ENCODE measurements around the genes SOX1 and SPACA7.

- PRO-cap, result no peak
- RRBS, result no CpG with 5 or more reads among the region's 5 CpGs
Measured at GRCh38 chr13:111642388-111642627, 321.9 kb downstream of the TEX29 start.

- PRO-cap, result no peak
- RRBS, result no CpG with 5 or more reads among the region's 41 CpGs
Measured at GRCh38 chr13:112057092-112057633, 9.8 kb upstream of the SOX1 start.

DNA sequence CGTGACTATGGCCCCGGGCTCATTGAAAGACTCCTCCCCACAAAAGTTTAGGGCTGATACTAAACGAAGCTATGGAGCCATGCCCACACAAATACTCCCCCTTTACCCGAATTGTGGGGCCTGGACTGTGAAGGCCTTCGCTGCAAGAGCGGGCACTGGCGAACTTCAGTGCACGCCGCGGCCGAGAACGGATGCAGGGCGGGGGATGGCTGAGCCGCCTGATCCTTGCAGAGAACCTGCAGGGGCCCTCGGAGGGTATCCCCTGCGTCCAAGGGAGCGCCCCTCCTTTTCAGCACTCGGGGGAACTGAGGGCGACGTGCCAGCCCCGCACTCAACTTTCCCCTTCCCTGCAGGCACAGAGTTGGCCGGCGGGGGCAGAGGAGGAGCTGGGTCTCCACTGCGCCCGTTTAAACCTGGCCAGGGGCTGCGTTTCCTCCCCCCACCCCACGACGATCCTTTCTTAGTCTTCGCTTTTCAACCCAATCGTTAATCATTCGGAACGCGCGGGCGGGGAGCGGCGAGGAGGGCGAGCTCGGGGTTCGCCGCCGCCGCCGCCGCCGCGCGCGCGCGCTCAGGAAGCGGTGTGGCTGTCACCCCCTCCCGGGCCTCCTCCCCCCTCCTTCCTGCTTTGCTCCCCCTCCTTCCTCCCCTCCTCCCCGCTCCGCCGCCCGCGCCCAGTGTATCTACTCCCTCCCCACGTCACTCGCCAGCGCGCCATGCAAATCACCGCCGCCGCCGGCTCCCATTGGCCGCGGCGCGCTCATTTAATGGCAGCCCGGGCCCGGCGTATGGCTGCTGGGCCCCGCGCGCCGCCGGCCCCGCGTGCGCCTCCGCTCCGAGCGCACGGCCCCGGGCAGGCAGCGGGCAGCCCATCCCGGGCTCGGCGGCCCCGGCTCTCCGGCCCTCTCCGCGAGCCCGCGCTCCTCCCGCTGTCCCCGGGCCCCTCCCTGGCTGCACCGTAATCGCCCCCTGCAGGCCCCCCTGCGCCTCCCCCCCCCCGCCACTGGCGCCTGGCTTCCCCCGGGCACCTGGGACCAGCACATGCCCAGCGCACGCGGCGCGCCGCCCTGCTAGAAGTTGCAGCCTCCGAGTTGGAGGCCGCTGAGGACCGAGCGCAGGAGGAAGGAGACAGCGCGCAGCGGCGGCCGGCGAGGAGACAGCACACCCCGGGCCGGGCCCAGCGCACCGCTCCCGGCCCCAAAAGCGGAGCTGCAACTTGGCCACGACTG is at the start of gene SOX1:
Gene SOX1, plus strand, starts transcription at position 1,037 of the 1,229 bp plus-strand sequence.
- PRO-cap, result no peak
- RRBS, result 89% methylated on average over 23 of the region's 127 CpGs

GRCh38 chr13:112375937-112376651 is at the start of gene SPACA7:
TSS of gene SPACA7 (plus strand) at chr13:112376355.
- PRO-cap, result no peak
- RRBS, result no CpG with 5 or more reads among the region's 9 CpGs

GRCh38 chr13:112527783-112528418 is 60.1 kb downstream of the TUBGCP3 start:
- PRO-cap, result no peak
- RRBS, result no CpG with 5 or more reads among the region's 7 CpGs

- PRO-cap, result no peak
- RRBS, result no CpG with 5 or more reads among the region's 6 CpGs
Measured at GRCh38 chr13:112528705-112529453, 59.1 kb downstream of the TUBGCP3 start.

GRCh38 chr13:112713583-112713974 is 23.7 kb downstream of the ATP11A start:
- PRO-cap, result no peak
- RRBS, result no CpG with 5 or more reads among the region's 8 CpGs

GRCh38 chr13:112719997-112720662 is 30.3 kb downstream of the ATP11A start:
- PRO-cap, result no peak
- RRBS, result no CpG with 5 or more reads among the region's 19 CpGs

DNA sequence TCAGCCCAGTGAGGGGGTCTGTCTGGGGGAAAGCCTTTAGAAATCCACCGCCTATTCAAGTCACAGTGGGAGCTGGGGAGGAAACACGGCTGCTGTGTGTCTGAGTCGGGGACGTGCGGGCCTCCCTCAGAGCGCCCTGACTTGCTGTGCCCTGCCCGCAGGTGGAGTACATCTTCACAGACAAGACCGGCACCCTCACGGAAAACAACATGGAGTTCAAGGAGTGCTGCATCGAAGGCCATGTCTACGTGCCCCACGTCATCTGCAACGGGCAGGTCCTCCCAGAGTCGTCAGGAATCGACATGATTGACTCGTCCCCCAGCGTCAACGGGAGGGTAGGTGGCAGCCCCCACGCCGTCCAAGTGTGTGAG is 137.8 kb upstream of the MCF2L start:
- PRO-cap, result no peak
- RRBS, result no CpG with 5 or more reads among the region's 20 CpGs

DNA sequence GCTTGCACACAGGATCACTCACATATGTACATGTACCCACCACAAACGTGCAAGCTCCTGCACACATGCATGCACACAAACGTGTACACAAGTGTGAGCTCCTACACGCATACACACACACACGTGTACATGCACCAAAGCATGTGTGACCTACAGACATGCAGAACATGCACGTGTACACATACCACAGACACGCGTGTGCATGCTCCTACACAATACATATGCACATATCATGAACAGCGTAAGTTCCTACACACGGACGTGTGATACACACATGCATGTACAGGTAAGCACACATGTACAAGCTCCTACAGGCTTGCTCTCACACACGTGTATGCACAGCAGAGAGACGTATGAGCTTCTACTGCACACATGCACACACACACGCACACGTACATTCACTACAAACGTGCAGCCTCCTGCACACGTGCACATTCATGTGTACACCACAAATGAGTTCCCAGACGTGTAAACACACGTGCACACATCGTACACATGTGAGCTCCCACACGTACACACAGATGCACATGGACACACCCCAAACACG is 84.0 kb upstream of the MCF2L start:
- PRO-cap, result no peak
- RRBS, result no CpG with 5 or more reads among the region's 21 CpGs

DNA sequence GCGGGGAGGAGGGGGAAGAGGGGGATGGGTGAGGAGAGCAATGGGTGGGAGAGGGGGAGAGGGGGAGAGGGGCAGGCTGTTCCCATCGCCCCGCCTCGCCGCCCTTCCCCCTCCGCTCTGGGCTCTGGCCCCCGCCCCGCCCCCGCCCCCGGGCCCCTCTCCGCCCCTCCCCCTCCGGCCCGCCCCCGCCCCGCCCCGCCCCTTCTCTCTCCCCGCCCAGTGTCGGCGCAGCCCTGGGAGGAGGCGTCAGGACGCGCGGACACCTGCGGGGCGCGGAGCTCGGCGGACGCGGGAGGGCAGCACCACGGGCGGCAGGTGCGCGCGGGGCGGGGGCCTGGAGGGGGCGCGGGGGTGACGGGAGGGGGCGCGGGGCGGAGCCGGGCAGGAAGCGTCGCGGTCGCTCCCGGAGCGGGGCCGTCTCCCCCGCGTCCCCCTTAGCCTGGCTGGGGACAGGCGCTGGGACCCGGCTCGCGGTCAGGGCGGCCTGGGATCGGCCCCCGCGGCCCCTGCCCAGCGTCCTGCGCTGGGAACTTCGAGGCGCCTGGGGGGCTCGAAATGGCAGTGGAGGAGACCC is 74.8 kb upstream of the MCF2L start:
- PRO-cap, result bidirectional peak, plus-strand start at position 273 of the sequence, minus-strand start at position 103 of the sequence
- RRBS, result 13% methylated on average over 7 of the region's 65 CpGs

DNA sequence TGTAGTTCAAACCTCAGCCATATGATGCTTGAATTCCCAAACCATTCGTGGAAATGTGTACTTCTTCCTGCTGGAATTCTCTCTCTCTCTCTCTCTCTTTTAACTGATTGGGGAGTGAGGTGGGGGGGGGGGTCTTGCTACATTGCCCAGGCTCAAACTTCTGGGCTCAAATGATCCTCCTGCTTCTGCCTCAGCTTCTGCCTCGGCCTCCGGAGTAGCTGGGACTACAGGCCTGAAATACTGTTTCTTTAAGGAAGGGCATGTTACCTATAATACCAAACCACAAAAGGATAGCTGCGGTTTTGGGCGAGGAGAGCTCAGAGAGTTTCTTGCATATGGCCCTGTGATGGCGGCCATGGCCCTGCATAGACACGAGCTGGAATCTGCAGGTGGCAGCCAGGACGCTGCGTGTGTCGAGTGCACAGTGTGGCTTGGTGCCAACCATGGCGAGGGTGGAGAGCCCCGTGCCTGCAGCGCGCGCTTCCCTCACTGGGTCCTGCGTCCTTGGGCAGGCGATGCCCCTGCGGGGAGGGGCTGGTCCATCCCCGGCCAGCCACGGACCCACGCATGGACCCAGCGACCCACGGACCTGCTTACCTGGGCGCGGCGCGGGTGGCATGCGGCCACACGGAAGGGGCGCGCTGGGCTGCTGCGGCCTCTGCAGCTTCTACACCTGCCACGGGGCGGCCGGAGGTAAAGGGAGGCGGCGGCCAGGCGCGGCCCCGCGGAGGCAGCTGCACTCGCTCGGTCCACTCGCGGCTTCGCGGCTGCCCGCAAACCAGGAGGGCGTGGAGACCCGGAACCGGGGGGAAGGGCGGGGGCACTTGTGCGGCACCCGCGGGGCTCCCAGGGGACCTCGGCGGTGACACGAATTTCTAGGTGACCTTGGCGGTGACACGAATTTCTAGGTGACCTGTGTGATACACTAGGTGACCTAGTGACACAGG is 719 bp upstream of the MCF2L start:
- PRO-cap, result no peak
- RRBS, result no CpG with 5 or more reads among the region's 60 CpGs

DNA sequence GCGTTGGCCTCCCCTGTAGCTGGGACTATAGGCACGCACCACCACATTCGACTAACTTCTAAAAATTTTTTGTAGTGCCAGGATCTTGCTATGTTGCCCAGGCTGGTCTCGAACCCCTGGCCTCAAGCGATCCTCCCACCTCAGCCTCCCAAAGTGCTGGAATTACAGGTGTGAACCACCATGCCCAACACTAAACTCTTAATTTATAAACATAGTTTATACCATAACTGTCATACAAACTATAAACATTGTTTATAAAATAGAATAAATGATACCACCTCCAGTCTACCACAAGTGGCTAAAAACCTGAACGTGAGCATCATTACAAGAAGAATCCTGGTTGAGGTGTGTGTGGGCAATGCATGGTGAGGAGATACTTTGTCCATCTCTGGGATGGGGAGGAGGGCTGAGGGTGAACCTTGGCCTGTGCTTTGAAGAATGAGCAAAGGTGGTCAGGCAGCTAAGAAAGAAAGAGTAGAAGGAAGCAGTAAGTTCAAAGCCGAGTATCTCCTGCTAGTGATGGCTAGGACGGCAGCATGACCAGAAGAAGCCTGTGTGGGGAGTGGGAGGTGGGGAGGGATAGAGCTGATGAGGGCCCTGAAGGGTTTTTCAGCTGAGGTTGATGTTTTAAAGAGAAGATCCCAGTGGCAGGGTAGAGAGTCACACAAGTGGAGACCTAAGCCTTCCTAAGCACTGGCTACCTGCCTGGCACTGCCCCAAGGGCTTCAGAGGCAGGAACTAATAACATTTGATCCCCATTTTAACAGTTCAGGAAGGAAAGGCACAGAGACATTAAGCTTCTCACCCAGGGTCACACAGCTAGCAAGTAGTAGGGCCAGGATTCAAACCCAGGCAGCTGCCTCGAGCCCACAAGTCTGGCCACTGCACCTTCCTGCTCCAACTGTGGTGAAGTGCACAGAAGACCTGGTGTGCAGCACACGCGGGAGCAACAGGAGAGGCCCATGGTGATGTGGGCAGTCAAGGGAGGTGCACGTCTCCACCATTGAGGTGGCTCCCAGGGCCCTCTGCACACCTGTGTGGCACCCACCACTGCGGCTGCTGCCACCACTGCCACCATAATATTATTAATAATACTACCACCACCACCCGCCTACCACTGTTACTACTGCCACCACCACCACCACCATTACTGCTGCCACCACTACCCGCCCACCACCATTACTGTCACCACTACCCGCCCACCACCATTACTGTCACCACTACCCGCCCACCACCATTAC is 21.9 kb downstream of the CUL4A start:
- PRO-cap, result no peak
- RRBS, result no CpG with 5 or more reads among the region's 17 CpGs

DNA sequence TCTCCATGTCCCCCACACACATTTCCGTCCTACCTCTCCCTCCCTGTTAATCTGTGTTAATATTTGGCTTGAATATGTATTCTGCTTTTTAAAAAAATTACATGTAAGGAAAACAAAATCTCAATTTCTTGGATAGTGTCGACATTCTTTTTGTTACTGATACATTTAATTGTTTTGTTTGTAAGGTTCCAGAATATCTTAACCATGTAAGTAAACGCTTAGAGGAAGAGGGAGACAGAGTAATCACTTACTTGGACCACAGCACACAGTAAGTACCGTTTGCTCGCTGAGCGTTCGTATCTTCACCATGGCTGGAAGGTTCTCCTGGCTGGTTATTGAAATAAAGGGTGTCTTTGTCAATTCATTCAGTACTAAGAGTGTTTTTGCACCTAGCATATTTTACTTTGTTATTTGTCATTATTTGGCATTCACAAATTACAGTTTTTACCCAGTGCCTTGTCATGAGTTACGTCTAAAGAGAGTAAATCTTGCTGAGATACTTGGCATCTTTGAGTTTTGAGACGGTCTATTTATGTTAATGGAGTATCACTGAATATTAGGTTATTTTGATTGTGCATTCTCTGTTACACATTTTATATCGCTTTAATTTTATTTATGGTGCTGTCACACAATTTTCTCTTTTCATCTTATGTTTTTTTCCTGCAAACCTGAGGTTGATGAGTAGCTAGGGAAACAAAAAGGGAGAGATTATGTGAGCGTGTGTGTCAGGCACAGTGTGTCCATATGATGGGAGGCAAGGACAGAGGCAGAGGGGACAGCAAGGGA is 25.7 kb downstream of the CUL4A start:
- PRO-cap, result no peak
- RRBS, result no CpG with 5 or more reads among the region's 11 CpGs

- PRO-cap, result no peak
- RRBS, result no CpG with 5 or more reads among the region's 6 CpGs
Measured at GRCh38 chr13:113274117-113274714, 22.8 kb upstream of the LAMP1 start.

DNA sequence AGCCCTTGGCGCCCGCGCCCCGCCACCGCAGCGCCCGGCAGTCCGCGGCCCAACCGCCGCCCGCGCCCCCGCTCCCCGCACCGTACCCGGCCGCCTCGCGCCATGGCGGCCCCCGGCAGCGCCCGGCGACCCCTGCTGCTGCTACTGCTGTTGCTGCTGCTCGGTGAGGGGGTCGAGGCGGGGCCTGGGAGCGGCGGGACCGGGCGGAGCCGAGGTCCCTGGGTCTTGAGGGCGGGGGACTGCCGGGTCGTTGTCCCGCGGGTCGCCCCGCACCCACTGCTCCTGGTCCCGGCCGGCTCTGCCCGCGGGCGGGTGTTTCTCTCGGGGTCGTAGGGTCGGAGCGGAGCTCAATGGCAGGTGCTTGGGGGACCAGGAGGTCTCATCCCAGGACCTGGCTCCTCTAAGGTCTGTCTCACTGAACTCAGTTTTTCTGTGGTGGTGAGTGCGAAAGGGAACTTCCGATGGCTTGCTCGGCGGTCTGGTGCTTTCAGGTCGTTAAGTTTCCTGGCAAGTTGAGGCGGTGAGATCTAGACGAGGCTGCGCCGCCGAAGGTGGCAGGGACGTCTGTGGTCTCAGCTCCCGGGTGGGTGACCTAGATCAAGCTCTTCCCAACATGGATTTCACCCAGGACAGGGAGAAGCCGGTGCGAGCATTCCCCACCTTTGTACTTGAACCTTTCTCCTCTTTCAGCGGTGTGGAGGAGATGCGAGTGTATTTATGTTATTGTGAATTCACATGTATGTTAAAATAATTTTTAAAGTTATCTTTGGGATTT is 481 bp downstream of the LAMP1 start:
- PRO-cap, result bidirectional peak, plus-strand start at position 530 of the sequence, minus-strand start at position 566 of the sequence
- RRBS, result under 1% methylated on average over 27 of the region's 65 CpGs

- PRO-cap, result no peak
- RRBS, result 75% methylated on average over 7 of the region's 47 CpGs
Measured at GRCh38 chr13:113401294-113402196, 37.6 kb upstream of the GRTP1 start.

GRCh38 chr13:113640555-113641135 is 17.4 kb downstream of the ATP4B start:
- PRO-cap, result no peak
- RRBS, result no CpG with 5 or more reads among the region's 9 CpGs

DNA sequence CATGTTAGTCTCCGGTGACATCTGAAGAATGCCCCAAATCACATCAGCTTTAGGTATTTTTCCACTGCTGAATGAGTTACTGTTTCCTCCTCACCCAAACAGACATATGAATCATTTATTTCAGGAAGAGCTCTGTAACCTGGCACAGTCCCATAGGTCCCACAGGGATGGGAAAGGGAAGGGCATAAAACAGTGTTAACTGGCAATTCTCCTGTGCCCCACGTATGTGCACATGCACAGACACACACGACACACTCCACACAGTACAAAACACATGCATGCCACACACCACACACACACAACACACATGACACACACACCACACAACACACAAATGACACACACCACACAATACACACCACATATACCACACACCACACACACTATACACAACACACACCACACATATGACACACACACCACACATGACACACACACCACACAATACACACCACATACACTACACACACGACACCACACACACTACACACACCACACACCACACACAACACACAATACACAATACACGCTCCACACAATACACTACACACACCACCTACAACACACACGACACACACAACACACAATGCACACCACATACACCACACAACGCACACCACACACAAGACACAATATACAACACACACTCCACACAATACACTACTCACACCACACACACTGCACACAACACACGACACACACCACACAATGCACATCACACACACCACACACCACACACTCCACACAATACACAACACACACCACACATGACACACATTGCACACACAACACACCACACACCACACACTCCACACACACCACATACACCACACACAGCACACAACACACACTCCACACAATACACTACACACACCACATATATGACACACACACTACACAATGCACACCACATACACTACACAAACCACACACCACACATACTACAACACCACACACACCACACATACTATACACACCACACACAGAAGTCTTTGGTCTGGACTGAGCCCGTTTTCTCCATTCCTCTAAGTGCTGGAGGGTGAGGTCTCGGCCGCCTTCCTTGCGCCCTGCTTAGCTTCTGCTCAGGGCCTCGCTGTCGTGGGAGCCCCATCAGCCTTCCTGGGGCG is 15.6 kb downstream of the TMEM255B start:
- PRO-cap, result no peak
- RRBS, result no CpG with 5 or more reads among the region's 15 CpGs

DNA sequence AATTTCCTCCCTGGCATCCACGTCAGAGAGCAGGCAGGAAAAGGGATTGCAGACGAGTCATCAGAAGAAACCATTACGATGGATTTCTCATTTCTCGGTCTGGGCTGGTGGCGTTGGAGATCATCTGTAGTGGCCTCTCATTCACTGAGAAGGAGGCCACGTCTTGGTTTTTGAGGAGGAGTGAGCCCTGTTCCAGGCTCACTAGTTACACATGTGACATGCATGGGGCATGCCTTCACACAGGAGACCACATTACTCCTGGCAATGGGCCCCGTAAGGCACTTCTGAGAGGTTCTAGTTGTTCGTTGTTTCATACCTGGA is 27.7 kb downstream of the TMEM255B start:
- PRO-cap, result no peak
- RRBS, result no CpG with 5 or more reads among the region's 8 CpGs

Data from MCF 10A (cell line).